AG08470 (cell line): ENCODE measurements around a stretch of chr11.

- RRBS = no CpG with 5 or more reads among the region's 6 CpGs
Measured at GRCh38 chr11:36380092-36380550, 84.0 kb downstream of the PRR5L start.

- RRBS = no CpG with 5 or more reads among the region's 6 CpGs
Measured at GRCh38 chr11:36511893-36512624, 2.0 kb upstream of the TRAF6 start.

DNA sequence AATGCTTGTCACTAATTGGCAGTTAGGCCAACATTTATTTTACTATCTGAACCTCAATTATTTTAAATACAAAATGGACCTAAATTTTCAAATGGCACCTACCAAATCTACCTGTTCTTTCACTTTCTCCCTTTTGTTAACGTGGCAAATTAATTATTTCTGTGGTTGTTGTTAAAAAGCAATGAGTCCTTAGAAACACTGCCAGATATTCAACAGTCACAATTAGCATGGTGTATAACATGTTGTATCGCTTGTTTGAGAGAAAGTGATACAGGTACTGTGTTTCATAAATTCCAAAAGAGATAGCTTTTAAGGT lies 2274.2 kb upstream of the RAG2 start:
- RRBS = no CpG with 5 or more reads among the region's 2 CpGs

GRCh38 chr11:40387443-40387973 lies 1071.9 kb downstream of the LRRC4C start:
- RRBS = no CpG with 5 or more reads among the region's 1 CpG

DNA sequence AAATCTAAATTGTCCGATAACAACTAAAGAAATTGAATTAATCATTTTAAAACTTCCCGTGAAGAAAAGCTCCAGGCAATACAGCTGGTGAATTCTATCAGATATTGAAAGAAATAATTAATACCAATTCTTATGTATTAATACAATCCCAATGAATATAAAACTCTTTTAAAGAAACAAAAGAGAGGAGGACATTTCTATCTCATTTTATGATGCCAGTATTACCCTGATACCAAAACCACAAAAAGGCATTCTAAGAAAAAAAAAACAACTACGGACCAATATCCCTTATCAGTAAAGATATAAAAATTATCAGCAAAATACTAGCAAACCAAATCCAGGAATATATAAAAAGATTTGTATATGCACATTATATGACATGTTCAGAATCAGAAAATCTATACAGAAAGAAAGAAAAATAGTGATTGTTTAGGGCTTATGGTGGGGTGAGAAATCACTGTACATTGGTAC lies 1006.1 kb downstream of the LRRC4C start:
- RRBS = no CpG with 5 or more reads among the region's 3 CpGs

DNA sequence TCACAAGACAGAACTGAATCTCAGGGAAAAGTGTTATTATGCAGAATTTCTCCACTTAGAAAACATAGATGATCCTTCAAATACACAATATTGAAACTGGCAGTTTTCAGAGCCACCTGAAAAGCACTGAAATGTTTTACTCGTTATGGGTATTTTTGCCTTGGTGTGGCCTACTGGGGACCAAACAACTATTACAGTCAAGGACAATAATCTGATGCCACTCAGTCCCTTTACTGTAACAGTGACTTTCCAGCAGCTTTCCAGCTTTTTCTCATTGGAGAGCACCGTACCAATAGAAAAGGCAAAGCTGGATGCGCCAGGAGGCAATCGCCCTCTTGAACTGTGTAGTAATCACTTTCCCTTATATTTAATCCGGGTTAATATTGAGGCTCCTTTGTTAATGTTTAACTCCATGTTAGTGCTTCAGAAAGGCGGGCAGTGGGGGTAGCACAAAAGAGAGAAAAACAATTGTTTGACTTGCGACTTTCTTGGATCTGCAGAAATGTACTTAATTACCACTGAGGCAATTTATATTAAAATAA lies 81.8 kb downstream of the LRRC4C start:
- RRBS = no CpG with 5 or more reads among the region's 7 CpGs

GRCh38 chr11:41705177-41705510 lies 245.7 kb upstream of the LRRC4C start:
- RRBS = no CpG with 5 or more reads among the region's 2 CpGs

- RRBS = no CpG with 5 or more reads among the region's 4 CpGs
Measured at GRCh38 chr11:43403424-43403860, 44.7 kb downstream of the TTC17 start.

DNA sequence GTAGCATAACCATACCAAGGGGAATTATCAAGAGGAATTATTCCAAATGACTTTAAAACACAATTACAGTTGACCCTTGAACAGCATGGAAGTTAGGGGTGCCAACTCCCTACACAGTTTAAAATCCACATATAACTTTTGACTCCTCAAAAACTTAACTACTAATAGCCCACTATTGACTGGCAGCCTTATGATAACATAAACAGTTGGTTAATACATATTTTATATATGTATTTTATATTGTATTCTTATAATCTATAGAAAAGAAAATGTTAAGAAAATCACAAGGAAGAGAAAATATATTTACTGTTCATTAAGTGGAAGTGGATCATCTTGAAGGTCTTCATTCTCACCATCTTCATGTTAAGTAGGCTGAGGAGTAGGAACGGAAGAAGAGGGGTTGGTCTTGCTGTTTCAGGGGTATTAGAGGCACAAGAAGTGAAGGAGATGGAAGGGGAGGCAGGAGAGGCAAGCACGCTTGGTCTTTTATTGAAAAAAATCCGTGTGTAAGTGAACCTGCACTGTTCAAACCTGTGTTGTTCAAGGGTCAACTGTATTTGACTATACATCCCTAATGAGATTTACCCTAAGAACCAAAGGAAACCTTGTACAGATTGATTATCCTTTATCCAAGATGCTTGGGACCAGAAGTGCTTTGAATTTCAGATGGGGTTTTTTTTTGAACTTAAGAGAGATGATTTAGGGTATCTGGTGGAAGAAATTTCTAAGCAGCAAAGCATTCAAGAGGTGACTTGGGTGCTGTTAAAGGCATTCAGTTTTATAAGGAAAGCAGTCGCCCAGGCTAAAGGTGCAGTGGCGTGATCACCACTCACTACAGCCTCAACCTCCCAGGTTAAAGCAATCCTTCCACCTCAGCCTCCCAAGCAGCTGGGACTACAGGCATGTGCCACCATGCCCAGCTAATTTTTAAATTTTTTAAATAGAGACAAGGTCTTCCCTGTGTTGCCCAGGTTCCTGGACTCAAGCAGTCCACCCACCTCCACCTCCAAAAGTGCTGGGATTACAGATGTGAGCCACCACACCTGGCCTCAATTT lies 116.2 kb downstream of the TTC17 start:
- RRBS = no CpG with 5 or more reads among the region's 5 CpGs

DNA sequence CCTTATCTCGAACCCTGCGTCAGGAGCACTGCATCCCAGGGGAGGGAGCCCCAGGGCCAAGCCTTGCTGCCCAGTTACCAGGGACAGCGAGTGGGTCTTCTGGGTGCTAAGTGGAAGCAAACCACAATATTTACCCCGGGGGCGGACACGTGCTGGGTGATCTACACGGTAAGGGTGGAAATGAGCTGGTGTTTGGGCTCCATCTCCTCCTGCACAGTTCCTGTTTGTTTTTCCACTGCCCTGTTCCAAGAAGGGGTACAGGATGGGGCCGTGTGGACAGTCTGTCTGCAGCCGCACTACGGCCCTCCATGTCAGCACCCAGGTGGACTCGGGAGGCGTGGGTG lies 133.6 kb upstream of the HSD17B12 start:
- RRBS = no CpG with 5 or more reads among the region's 12 CpGs

DNA sequence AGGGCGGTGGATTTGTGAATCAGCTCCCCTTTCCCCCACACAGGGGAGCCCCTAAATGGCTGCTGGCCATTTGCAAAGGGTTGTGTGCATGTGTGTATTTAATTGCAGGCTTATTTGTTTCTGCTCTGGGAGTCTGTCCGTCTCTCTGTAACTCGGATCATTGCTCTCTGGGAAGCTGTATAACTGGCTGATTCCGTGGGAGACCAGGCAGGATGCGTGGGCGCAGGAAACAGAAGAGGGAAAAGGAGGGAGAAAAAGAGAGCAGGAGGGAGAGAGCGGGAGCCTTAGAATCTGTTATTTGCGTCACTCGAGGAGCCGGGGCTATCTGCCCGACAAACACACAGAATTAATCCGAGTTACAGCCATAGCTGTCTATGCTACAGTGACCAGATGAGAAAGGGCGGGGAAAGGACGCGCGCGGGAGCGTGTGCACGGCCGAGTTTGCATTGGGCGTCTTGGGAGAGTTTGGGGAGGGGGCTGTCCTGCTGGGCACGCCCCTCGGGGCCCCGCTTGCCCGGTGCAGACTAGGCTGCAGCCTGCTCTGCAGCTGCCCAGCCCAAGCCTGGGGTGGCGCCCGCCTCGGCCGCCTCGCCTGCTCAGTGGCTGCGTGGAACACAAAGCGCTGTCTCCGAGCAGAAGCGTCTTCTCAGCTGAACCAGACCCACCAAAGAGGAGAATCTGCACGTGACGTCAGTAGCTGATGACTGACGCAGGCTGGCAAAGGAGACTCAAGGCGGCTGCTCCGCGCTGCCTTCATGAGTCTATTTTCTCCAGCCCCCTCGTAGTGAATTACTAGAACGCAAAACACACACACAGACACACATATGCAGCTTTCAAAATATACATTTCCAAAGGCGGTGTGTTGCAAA lies 105.3 kb upstream of the HSD17B12 start:
- RRBS = no CpG with 5 or more reads among the region's 43 CpGs

GRCh38 chr11:43578889-43580176 lies 101.2 kb upstream of the HSD17B12 start:
- RRBS = 3% methylated on average over 11 of the region's 103 CpGs

DNA sequence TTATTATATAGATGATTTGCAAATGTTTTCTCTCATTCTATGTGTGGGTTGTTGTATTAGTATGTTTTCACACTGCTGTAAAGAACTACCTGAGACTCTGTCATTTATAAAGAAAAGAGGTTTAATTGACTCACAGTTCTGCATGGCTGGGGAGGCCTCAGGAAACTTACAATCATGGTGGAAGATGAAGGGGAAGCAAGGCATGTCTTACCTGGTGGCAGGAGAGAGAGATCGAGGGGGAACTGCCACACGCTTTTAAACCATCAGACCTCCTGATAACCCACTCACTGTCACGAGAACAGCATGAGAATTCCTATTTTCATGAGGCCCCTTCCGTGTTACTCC lies 55.1 kb downstream of the HSD17B12 start:
- RRBS = no CpG with 5 or more reads among the region's 4 CpGs

DNA sequence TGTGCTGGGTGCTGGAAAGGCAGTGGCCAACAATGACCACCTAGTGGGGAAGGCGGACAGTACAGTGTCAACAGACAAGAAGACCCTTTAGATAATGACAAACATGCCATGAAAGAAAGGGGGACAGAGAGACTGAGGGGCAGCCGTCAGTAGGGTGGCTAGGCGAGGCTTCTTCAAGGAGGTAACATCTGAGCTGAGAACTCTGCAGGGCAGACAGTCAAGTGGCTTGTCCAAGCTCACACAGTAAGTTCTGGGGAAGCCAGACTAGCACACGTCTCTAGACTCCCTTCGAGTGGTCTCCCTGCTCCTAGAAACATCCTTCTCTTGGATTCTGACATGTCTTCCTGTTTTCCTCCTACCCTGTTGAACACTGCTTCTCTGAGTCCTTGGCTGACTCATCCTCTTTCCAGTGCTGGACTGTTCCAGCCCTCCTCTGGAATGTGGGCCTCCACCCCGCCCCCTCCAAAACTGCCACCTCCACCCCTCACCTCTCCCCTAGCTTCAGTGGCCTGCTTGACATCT lies 5.2 kb upstream of the C11orf96 start:
- RRBS = no CpG with 5 or more reads among the region's 6 CpGs

DNA sequence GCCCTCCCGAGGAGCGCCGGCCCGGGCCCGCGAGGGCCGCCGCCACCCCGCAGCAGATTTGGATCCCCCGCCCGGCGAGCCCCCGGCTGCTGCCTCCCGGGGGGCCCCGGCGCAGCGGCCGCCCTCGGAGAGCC lies 160 bp downstream of the C11orf96 start:
- RRBS = 2% methylated on average over 8 of the region's 19 CpGs

- RRBS = no CpG with 5 or more reads among the region's 4 CpGs
Measured at GRCh38 chr11:44077237-44077633, 11.2 kb downstream of the ACCS start.

DNA sequence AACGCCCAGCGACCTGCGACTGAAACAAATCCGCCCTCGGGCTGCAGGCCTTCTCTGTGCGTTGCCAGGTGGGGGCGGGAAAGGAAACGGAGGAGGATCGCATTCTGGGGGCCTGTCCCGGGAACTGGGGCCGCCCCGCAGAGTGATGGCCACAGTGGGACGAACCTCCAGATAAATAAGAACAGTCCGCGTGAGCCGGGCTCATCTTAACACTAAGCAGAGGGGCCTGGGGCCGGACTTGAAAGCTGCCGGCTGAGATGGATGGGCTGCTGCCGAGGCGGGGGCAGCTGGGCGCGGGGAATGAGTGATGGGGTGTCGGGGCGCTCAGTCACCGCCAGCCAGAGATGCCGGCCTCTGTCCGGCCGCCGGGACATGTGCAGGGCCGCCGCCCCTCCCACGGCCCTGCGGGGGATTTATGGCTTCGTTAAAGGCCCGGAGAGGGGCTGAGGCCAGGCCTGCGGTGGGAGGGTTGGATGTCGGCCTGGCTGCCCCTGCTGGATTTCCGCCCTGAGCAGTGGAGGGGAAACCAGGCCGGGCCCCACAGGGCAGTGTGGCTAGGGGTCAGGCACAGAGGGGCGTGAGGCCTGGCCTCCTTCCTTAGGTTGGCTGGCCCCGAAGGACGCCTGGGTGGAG lies 45.4 kb upstream of the CD82 start:
- RRBS = 43% methylated on average over 17 of the region's 42 CpGs

- RRBS = no CpG with 5 or more reads among the region's 22 CpGs
Measured at GRCh38 chr11:44601039-44602270, 36.0 kb downstream of the CD82 start.

- RRBS = no CpG with 5 or more reads among the region's 8 CpGs
Measured at GRCh38 chr11:44766203-44766817, 39.5 kb downstream of the TSPAN18 start.

GRCh38 chr11:44979555-44980357 lies 29.1 kb upstream of the TP53I11 start:
- RRBS = no CpG with 5 or more reads among the region's 21 CpGs